Subcutaneous preadipocyte (primary cell): ENCODE measurements around a stretch of chr9.

DNA sequence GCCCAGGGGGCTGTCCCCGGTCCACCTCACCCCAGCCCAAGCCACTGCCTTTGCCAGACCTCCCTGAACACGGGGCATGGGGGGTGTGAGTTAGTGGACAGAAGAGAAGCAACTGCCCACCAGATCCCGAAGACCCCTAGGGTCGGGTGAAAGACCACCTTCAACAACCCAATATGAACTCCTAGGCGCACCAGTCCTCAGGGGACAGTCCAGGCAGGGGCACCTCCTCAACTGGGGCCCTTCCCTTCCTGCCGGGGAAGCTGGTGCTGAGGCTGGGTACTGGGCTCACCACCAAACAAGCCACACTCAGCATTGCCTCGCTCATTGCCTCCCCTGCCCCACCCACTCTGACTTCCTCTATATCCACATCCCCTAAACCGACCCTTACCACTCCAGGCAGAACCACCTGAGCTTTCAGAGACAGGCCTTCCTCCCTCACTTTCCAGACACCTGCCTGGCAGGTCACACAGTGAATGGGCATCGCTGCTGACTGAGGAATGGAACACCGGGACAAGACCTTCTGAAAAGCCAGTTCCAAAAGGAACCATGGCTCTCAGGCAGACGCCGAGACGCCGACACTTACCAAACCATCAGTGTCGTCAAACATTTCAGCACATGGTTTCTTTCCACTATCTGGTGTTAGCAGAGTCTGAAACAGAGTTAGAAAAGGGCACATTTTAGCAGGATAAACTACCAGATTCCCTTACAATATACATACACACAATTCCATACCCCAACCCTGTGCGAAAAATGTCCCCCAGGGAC lies 42.4 kb downstream of the SEMA4D start:
- CAGE, long polyA plus RNA = no peak

GRCh38 chr9:89603615-89604590 lies 909 bp upstream of the GADD45G start:
- CAGE, long polyA plus RNA = no peak

DNA sequence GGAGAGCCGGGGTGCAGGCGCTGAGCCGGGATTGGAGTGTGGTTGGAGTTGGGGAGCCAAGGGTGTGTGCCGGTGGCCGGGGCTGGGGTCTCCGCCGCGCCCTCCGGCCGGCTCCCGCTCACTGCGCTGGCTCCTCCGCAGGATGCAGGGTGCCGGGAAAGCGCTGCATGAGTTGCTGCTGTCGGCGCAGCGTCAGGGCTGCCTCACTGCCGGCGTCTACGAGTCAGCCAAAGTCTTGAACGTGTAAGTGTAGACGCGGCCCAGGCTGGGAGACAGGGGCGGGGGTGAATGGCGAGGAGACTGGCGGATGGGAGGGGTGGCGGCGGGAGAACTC lies 446 bp downstream of the GADD45G start:
- CAGE, long polyA plus RNA = no peak

GRCh38 chr9:89639168-89640066 lies 34.6 kb downstream of the GADD45G start:
- CAGE, long polyA plus RNA = no peak

DNA sequence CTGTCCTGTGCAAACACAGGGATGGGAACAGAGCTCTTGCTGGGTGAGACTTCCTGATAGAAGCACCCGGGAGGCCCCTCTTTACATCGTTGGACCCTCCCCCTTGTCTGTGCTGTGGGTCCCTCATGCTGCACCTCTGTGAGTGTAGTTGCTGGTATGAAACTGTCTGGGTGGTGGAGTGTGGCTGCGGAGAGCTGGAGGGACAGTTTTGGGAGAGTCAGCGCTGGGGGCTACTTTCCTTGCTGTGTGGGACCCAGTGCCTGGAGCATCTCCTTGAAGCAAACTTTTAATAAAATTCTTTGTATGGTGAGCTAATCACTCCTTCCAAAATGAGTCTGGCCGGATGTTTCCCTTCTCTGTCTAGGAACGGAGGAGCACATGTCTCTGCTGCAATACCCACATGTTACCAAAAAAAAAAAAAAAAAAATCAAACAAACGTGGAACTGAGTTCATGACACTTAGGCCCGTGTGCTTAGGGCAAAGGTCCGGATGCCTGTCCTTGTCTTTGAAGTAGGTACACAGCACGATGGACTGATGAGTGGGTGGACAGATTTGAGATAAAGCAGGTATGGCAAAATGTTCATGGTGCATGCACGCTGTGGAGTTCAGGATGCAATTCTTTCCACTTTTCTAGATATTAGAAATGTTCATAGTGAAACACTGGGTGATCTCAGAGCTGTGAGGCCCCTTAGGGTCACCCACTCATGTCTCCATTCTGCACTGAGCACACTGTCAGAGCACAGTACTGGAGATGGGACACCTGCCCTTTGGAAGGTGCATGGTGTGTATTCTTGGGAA lies 43.4 kb downstream of the GADD45G start:
- CAGE, long polyA plus RNA = no peak

- CAGE, long polyA plus RNA = no peak
These were observed 49.6 kb downstream of the GADD45G start for GRCh38 chr9:89654316-89654844.

DNA sequence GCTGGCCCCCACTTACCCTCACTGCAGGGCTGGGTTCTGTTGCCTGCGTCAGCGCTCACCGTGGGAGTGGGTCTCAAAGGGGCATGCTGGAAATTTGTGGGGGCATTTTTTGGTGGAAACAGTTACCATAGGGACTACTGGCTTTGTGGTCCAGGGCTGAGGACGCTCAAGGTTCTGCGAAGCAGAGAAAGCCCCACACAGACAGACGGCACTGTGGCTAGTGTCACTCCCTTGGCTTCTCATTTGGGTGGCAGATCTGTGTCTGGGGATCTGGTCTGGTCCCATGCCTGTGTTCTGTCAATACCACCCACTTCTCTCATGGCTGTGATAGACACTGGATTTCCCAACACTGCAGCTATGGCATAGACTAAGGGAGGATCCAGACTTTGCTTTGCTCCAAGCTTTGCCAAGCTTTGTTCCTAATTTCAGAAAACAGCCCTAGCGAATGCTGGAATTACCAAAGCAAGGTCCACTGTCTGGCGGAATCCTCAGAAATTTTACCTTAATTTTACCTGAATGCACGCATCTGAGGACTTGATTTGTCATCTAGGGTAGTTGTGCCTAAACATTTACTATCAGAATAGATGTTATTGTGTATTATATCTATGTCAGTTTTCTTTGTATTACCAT lies 62.1 kb downstream of the GADD45G start:
- CAGE, long polyA plus RNA = no peak

- CAGE, long polyA plus RNA = no peak
These were observed 70.0 kb downstream of the GADD45G start for GRCh38 chr9:89674553-89675388.

- CAGE, long polyA plus RNA = no peak
These were observed 81.3 kb downstream of the GADD45G start for GRCh38 chr9:89685984-89686629.

DNA sequence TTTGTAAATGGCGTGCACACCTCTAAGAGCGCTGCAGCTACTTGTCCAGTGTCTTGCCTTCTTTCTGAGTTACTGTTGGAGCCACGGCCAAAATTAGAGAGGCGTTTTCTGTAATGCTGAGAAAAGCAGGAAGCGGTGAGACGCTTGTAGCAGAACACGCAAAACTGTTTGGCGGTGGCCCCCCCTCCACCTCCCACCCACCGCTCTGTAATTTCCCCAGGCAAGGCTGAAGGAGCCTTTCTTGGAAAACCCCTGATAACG lies 96.4 kb downstream of the GADD45G start:
- CAGE, long polyA plus RNA = no peak

GRCh38 chr9:89730505-89731200 lies 125.8 kb downstream of the GADD45G start:
- CAGE, long polyA plus RNA = no peak

GRCh38 chr9:89778447-89778820 lies 173.6 kb downstream of the GADD45G start:
- CAGE, long polyA plus RNA = no peak

- CAGE, long polyA plus RNA = no peak
These were observed 237.4 kb downstream of the GADD45G start for GRCh38 chr9:89842115-89842675.

GRCh38 chr9:89844511-89845146 lies 239.8 kb downstream of the GADD45G start:
- CAGE, long polyA plus RNA = no peak

DNA sequence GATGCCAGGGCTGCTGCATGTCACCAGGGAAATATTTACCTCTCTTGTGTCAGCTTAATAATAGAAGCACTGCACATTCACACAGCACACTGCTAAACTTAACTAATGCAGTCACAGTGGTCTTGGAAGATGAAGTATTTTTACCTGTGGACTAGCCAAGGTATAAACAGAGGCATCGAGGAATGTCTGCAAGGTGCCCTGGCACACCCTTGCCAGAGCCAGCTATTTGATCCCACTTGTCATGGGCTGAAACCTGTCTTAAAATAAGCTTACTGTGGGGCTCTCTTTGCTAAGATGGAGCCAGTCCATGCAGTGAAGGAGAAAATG lies 281.7 kb downstream of the GADD45G start:
- CAGE, long polyA plus RNA = no peak

DNA sequence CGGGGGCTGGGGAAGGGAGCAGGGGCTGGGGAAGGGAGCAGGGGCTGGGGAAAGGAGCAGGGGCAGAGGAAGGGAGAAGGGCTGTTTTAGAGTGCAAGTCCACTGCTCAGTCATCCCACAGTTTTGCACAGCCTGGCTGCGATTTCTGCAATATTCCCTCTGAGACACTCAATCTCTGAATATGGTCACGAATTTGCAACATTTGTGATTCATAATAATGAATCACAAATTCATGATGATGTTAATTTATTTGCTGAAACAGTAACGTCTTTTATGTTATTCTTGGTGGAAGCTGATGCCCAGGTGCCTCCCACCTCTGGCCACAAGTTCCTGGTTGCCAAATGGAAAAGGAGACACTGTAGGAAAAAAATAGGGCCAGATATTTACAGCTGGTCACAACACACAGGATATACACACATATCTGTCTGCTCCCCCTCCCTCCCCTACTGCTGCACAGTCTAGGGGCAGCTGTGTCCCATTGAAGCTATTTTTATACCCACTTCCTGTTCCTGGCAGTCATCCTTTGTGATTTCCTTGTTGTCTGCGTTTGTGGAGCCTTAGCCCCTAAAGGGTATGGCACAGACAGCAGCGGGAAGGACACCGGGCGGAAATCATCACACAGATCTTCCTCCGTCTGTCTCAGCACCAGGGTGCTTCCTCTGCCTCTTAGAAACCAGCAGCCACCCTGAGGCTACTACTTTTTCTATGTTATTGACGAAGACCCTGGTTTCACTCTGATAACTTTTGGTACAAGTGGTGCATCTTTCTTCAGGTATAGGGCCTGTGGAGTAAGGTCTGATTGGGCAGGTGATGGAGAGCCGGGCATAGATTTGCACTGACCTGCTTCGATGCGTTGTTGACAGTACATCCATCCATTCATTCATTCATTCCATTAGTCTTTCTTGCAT lies 325.2 kb downstream of the GADD45G start:
- CAGE, long polyA plus RNA = no peak

DNA sequence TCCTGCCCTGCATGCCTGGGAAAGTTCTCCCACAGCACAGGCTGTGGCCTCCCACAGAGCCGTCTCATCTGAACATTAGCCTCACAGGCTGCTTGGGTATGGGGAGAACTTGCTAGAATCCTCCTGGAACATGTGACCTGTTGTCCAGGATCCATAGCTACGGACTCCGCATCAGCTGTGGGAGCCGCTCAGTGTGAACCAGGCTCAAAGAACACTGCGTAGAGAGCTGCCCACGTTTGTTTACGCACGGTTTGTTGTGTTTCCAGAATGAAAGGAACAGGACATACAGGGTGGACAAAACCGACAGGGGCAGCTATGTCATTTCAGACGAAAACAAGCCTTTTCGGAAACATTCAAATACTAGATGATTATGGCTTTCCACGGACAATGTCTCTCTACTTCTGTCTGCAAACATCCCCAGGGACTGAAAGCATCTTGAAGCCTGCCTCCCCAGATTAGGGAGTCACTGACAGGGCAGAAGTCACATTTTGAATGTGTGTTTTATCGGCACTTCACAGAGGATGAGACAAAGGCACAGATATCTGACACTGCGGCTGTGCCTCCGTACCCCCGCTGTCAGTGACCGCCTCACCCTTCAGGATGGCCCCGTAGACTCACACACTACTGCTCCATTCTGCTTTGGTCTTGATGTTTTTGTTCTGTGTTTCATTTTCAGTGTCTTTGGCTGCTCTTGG lies 390.3 kb downstream of the GADD45G start:
- CAGE, long polyA plus RNA = no peak

DNA sequence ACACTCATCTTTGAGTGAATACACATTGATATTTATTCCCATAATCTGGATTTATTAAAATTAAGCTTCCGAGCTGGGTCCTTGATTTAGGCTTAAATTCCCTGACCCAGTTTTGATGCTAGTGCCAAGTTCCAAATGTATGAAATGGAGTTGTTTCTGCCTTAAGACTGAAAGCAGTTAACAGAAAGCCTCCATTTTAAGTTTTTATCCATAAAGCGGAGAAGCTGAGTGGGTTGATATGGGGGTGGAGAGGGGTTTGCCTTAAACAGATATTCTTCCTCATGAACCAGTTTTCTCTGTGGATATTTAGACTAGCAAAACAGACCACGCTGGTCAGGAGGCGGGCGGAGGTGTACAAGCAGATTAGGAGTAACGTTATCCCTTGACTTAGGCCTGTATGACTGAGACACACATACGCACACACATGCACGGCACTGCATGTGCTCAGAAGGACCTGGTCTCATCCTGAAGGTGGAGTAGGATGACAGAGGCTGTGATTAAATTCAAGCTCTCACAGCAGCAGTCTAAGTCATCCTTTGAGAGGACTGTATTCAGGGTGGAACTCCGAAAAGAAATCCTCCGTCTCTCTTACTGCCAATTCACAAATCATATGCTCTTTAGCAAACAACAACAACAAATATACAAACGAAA lies 209.8 kb downstream of the DIRAS2 start:
- CAGE, long polyA plus RNA = no peak

- CAGE, long polyA plus RNA = no peak
These were observed 26.6 kb downstream of the SYK start for GRCh38 chr9:90828175-90828695.

- CAGE, long polyA plus RNA = no peak
These were observed 164.0 kb downstream of the AUH start for GRCh38 chr9:91197651-91198156.